Left ventricle myocardium (tissue), 1 donor: ENCODE measurements around a stretch of chr3.

DNA sequence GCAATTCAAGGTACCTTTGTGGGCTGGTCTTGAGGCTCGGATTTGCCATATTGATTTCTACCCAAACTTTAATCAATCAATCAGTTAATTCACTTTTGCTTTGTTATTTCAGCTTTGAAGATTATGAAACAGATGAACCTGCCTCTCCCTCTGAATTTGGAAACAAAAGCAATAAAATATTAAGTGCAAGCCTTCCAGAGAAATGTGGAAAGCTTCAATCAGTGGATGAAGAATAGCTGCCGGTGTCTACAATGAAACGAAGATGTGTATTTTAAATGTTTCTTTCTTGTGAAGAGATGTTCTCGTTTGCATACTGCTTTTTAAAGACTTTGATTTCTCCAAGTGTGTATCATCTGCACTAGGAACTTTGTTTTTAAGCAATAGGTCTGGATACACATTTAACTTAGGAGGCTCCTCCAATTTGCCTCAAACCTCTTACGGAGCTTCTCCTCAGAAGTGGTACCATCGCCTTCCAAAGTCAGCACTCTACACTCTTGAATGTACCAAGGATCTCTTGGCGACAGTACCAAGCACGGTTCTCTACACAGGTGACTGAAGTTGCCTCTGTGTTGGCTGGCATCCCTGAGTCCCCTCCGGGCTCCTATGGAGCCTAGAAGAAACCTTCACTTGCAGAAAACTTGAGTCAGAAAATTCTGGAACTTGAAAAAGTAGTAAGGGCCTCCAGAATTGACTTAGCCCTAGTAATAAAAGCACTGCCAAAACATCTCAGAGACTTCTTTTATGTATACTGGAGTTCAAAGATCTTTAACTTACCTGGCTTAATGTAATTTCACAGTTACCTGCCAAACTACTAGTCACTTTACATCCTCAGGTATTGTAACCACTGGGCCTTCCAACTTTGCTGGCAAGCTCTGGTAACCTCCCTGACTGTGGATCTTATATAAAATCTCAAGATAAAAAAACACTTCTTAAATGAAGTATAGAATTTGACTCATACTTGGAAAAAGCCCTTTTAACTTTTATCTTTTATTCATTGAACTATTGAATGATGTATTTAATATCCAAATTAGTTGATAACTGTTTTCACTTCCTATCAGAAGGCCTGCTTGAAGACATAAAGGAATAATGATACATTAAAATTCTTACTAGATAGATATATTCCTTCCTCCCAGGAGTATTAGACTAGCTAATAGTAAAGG, 50.8 kb downstream of the MSL2 start:
- PRO-cap, result no peak

DNA sequence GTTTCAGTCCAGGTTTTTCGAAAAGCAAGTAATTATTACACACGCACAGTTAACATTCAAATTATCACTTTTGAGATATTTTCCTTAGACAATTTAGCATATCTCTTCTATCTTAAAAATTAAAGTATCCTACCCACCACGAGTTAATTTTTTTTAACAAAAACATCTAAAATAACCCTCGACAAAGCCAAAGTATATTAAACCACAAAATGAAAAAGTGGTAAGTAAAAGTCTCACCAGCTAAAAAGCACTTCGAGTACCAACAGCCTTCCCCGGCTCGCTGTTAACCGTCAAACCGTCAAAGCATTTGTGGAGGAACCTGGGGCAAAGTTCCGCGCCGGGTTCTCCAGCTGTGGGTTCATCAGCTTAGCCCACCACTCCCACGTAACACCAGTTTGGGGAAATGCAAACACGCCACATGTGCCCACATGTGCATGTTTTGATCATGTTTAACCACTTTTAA, 1.9 kb downstream of the MSL2 start:
- PRO-cap, result no peak

GRCh38 chr3:136249512-136249833, 667 bp upstream of the PCCB start:
- PRO-cap, result no peak

GRCh38 chr3:136277460-136278198, 27.5 kb downstream of the PCCB start:
- PRO-cap, result no peak

DNA sequence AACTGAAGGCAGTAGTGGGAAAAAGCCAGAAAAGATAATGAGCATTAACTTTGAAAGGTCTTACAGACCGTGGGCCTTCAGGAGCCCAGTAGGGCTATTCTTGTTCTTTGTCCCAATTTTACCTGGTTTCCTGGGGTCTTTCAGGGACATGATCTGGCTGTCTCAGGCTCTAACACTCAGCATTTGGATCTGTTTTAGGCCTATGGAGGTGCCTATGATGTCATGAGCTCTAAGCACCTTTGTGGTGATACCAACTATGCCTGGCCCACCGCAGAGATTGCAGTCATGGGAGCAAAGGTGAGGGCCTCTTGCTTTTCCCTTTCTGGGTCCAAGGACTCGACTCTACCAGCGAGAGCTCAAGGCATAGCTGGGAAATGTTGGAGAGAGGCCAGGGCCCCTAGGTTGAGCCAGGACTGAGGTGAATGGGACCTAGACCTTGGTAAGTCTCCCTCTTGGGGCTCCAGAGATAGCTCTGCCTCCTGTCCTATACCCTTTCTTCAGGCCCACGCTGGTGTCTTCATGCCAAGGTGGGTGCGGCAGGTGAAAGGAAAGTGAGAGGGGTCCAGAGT, 77.4 kb downstream of the PCCB start:
- PRO-cap, result no peak

- PRO-cap, result no peak
Measured at GRCh38 chr3:136750740-136751172, 1.4 kb downstream of the STAG1 start.

- PRO-cap, result no peak
Measured at GRCh38 chr3:136954116-136954372, 3.7 kb upstream of the IL20RB start.

- PRO-cap, result no peak
Measured at GRCh38 chr3:136969425-136969907, 11.7 kb downstream of the IL20RB start.

DNA sequence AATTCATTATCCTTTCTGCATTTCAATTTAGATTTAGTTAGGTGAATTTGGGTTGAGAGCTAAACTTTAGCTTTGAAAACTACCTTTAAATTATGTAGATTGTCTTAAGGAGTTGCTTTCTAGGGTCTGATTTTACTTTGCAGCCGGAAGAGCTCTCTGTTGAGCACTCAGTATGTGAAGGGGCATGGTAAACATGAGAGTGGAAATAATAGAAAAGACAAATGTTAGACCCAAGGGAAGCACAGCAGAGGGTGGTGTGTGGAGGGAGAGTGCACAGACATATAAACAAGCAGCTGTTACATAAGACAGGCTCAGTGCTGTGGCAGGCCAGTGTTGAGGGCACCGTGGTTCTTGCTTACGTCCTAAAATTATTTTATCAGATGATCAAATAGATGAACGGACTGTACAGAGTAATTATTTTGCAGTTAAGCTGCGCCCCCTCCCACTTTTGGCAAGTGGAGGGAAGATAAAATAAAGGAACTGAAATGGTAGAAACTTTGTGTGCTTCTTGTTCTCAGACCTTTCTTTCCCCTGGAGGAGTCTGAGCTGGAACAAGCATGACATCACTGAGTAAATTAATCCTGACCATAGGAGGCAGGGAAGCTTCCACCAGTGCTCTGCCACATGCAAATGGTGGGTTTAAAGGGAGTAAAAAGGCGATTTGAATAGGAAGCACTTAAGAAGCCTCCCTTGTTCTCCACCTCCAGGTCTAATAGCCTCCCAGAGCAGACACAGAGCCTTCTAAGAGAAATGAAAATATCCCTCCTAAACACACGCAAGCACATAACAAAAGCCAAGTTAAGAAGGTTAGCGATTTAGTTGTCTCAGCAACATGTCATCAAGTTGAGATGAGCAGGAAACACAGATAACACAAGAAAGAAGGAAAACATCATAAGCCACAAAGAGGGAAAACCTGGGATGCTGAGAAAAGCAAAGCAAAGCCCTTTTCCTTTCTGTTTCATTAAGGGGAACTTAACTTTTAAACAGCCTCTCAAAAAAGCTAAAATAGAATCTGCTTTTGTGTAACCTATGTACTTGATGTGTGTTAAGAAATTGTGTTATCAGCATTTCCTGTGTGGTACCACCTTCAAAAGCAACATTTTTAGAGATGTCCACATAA, 205.7 kb downstream of the IL20RB start:
- PRO-cap, result bidirectional peak, plus-strand start at position 625 of the sequence, minus-strand start at position 543 of the sequence

DNA sequence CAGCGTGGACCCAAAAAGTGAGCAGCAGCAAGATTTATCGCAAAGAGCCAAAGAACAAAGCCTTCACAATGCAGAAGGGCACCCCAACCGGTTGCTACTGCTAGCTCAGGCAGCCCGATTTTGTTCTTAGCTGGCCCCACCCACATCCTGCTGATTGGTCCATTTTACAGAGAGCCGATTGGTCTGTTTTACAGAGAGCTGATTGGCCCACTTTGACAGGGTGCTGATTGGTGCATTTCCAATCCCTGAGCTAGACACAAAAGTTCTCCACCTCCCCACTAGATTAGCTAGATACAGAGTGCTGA, 50.2 kb upstream of the SOX14 start:
- PRO-cap, result no peak

GRCh38 chr3:137771771-137772177, 7.7 kb downstream of the SOX14 start:
- PRO-cap, result no peak

- PRO-cap, result no peak
Measured at GRCh38 chr3:138248244-138248572, 61.1 kb downstream of the ARMC8 start.

DNA sequence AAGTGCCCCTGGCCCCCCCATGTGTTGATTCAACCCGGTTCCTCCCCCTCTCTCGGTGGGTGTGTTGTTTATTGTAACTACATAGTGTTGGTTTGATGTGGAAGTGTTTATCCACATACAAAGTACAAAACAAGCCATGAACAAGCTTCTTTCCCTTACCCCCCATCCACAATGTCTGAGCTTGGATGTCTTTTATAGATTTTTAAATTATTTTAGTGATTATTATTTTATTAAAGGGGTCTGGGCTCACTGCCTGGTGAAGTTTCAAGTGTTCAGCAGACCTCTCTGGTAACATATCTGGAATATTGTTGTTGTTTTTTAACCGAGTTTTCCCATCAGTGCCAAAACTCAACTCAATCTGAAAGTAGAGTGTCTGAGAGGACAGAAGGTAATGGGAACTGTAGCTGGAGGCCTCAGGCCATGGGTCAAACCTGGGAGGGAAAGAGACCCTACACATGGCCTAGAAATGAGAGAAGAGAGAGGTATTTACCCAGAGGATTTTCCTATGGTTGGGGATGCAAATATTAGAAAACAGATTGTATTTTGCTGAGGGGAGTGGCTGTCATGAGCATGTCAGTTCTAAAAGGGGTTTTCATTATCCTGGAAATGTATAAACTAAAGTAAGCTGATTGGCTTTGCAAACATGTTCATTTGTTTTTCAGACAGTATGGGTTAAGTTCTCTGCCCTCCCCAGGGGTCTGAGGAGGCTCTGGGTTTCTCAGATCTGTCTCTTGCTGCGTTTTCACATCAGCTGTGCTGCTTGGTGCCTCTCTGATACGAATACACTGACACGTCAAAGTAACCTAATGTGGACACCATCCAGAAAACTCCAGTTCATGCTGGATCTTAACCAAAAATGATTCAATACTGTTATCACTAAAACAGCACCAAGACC, 31.7 kb upstream of the ESYT3 start:
- PRO-cap, result no peak

GRCh38 chr3:138468970-138469484, 34.6 kb downstream of the ESYT3 start:
- PRO-cap, result no peak

DNA sequence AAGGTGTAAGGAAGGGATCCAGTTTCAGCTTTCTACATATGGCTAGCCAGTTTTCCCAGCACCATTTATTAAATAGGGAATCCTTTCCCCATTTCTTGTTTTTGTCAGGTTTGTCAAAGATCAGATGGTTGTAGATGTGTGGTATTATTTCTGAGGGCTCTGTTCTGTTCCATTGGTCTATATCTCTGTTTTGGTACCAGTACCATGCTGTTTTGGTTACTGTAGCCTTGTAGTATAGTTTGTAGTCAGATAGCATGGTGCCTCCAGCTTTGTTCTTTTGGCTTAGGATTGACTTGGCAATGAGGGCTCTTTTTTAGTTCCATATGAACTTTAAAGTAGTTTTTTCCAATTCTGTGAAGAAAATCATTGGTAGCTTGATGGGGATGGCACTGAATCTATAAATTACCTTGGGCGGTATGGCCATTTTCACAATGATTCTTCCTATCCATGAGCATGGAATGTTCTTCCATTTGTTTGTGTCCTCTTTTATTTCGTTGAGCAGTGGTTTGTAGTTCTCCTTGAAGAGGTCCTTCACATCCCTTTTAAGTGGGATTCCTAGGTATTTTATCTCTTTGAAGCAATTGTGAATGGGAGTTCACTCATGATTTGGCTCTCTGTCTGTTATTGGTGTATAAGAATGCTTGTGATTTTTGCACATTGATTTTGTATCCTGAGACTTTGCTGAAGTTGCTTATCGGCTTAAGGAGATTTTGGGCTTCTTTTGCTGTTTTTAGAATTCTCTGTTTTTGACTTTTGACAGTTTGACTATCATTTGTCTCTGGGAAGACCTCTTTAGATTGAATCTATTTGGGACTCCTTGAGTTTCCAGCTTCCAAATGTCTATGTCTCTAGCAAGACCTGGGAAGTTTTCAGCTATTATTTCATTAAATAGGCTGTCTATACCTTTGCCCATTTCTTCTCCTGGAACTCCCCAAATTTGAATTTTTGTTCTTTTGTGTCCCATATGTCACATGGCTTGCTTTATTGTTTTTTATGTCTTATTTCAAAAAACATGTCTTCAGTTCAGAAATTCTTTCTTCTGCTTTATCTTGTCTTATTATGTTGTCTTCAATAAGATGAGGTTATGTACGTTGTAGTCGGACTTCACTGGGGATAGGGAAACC, 39.8 kb downstream of the FAIM start:
- PRO-cap, result no peak

DNA sequence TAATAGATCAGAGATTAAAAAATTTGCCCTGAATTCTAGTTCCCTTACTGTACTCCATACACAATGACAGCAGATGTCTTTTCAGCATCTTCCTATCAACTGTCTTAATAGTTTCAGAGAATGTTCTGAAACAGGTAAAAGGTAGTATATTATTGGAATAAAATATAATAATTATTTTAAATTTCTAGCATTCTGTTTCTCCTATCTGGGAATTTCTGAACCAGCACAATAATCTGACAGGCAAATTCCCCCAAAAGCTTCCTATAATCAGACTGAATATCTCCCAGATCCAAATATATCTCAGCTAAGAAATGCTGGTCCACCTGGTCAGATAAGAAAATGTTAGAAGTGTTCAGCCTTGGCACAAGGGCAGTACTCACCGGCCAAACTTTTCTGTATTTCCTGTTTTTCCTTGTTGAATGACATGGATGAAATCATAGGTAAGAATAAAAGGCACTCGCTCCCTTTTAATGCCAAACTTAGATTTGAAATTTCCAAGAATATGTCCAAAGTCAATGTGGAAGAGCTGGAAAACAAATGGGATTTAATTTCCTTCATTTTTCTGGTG, 48.8 kb downstream of the FAIM start:
- PRO-cap, result no peak

DNA sequence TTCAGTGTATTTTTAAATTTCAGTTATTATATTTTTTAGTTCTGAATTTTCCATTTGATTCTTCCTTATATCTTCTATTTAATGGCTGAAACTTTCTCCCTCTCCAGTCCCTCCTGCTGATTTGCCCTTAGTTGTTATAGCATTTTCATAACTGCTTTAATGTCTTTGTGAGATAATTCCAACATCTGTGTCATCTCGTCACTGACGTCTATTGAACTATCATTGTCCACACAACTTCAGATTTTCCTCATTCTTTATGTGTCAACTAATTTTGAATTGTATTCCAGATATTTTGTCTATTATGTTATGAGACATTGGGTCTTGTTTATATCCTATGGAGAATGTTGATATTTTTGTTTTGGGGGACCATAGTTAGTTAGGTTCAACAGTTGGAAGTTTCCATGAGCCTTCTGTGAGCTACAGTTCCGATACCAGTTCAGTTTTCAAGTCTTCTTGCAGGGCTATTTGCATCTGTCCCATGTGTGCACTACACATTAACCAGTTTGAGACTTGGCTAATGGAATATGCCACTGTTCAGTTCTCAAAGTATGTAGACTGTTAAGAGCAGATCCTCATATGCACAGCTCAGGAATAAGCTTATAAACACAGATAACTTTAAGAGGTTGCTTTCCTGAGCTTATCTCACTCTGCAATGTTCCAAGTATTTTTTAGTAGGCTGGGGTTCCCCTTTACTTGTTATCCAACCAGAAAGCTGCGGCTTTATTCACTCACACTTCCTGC, 108.9 kb downstream of the PIK3CB start:
- PRO-cap, result no peak

DNA sequence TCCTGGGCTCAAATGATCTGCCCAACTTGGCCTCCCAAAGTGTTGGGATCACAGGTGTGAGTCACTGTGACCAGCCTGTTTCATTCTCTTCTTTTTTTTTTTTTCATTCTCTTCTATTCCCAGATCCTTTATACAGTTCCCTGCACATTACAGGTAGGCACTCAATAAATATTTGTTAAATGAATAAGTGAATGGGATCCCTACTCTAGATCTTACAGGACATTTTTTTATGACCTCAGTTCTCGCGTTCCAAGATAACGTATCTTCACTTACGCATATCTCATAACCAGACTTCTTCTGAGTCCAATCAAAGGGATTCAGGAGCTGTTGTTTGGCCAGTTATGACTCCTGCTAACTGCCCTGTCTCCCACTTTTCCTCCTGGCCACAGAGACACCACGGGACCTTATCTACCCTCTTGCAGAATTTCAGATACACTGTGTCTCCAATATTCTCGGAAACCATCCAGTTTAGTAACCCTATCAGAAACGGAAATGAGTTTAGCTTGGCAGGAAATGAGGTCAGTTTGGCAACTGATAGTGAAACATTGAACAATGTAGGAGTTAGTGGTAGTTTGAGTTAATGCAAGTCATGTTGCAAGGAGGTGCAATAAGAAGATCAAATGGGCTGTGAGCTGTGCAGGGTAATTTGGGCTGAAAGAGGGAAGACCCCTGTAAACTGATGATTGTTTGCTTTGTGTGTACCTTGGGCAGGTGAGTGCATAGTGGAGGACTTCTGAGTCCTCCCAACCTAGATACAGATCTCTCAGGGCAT, 41.0 kb upstream of the PIK3CB start:
- PRO-cap, result no peak

- PRO-cap, result no peak
Measured at GRCh38 chr3:138937819-138938775, 8.8 kb downstream of the FOXL2 start.

DNA sequence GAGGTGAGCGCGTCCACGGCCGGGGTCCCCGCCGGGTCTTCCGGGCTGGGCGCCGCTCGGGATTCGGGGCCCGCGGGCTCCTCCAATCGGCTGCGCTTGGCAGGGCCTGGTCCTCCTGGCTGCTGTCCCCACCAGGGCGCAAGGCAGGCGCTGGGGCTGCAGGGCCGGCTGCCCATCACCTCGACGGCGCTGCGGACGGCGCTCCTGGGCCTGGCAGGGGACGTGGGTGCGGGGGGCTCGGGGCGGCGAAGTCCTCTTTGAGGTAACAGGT, 312 bp downstream of the PRR23C start:
- PRO-cap, result no peak